Astrocyte (in vitro differentiated cells and primary cell): ENCODE measurements around the gene TBK1.

GRCh38 chr12:59005680-59005964 lies 85.3 kb upstream of the LRIG3 start:
- PRO-cap: no peak
- RRBS, 2 experiments: no CpG with 5 or more reads among the region's 2 CpGs

- PRO-cap: no peak
These were observed 103.7 kb downstream of the SLC16A7 start for GRCh38 chr12:59699527-59699990.

DNA sequence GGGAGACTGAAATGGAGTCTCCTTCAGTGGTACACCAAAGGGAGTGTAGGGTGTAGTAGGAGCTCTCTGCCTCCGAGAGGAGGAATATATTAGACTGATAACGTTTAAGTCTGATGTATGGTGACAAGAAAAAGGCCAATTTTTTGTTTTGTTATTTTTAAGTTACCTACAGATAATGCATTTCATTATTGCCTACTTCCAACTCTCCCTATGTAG lies 58.6 kb upstream of the MON2 start:
- PRO-cap: no peak
- RRBS, 2 experiments: no CpG with 5 or more reads among the region's 2 CpGs

GRCh38 chr12:62604618-62604894 lies 137.9 kb downstream of the MON2 start:
- PRO-cap: no peak
- RRBS, 2 experiments: no CpG with 5 or more reads among the region's 3 CpGs

DNA sequence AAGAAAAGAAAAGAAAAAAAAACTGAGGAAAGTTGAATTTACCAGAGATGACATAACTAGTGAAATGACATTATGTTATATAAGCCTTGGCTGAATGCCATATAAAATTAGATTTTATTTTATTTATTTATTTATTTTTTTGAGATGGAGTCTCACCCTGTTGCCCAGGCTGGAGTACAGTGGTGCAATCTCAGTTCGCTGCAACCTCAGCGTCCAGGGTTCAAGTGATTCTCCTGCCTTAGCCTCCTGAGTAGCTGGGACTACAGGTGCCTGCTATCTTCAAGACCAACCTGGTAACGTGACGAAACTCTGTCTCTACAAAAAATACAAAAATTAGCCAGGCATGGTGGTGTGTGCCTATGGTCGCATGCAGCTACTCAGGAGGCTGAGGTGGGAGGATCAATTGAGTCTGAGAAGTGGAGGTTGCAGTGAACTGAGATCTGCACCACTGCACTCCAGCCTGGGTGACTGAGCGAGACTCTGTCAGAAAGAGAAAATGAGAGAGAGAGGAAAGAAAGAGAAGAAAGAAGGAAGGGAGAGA lies 29.1 kb downstream of the SRGAP1 start:
- PRO-cap: no peak
- RRBS, 2 experiments: no CpG with 5 or more reads among the region's 6 CpGs

DNA sequence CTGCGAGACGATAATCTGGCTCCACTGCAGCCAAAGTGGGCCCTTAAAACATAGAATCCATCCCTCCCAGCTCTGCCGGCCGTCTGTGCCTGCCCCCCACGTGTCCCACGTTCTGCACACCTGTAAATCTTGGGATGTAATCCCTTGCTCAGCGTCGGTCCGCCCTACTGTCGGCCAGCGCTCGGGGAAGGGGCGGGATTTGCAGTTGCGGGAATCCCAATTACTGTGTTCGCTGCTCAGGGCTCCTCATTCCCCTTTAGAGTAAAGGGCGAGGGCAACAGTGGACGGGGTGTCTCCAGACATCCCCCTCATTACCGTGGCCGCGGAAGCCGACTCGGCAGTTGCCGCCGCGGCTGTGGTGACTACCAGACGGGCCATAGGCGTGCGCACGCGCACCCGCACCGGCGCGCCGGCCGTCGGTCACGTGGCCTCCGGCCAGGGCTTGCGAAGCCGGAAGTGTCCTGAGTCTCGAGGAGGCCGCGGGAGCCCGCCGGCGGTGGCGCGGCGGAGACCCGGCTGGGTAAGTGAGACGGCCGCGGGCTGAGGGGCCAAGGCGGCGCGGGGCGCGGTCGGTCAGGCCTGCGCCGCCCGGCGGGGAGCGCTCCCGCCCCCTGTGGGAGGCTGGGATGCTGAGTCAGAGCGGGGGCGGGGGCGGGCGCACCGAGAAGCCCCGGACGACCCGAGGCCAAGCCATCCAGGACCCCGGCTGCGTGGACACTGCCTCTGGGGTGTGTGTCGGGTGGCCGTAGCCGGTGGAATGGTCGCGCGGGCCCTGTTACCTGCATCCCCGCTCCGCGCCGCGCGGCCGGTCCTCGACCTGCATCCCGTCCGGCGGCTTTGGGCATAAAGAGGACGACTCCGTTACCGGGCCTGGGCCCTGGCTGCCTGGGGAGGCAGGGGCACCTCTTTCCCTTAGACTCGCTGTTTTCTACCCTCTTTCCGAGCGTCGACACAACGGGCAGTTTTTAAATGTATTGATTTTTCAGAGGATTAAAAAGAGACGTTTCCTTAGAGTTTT lies at the start of gene TBK1:
TBK1 (plus strand) TSS at position 453 of the 1,018 bp plus-strand sequence.
- PRO-cap: bidirectional peak, plus-strand start at position 249 of the sequence, minus-strand start at position 336 of the sequence
- RRBS, 2 experiments: 1 to 2% methylated on average over 40 to 42 of the region's 102 CpGs

DNA sequence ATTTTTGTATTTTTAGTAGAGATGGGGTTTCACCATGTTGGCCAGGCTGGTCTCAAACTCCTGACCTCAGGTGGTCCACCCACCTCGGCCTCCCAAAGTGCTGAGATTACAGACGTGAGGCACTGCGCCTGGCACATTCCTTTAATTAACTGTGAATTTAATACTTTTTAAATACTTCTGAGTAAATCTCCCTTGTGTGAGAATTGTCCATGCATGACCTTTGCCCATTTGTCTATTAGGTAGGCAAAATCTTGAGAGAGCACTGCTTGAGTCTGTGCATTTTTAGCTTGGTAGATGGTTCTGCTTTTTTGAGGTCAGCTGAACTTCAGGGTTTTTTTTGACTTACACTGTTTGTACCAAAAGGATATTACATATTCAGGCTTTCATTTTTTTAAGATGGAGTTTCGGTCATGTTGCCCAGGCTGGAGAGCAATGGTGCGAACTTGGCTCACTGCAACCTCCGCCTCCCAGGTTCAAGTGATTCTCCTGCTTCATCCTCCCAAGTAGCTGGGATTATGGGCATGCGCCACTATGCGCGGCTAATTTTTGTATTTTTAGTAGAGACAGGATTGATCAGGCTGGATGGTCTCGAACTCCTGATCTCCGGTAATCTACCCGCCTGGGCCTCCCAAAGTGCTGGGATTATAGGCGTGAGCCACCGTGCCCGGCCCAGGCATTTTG lies 10.9 kb downstream of the RASSF3 start:
- PRO-cap: no peak
- RRBS, 2 experiments: no CpG with 5 or more reads among the region's 15 CpGs

DNA sequence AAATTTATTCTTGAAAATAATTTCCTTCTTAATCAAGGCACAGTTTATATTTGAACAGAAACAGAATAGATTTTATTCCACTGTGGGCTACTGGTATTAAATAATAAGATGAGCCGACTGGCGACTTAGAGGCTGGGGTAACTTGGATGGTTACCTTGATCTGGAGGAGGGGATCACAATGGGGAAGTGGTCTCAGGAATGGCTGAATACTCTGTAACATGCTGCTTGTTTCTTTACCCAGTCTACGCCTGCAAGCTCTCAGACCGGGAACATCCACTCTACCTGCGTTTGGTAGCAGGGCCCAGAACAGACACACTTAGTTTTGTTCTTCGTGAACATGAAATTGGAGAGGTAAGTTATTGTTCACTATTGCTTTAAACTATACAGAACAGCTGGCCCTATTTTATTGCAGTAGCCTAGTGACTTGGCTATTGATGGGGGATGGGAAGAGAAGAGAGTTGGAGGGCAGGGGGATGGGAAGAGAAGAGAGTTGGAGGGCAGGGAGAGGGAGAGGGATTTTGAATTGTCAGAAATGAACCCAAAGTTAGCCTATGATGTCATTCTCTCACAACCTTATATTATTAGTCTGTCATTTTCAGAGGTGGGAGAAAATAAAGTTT lies 67.9 kb downstream of the GNS start:
- PRO-cap: no peak
- RRBS, 2 experiments: no CpG with 5 or more reads among the region's 6 CpGs

DNA sequence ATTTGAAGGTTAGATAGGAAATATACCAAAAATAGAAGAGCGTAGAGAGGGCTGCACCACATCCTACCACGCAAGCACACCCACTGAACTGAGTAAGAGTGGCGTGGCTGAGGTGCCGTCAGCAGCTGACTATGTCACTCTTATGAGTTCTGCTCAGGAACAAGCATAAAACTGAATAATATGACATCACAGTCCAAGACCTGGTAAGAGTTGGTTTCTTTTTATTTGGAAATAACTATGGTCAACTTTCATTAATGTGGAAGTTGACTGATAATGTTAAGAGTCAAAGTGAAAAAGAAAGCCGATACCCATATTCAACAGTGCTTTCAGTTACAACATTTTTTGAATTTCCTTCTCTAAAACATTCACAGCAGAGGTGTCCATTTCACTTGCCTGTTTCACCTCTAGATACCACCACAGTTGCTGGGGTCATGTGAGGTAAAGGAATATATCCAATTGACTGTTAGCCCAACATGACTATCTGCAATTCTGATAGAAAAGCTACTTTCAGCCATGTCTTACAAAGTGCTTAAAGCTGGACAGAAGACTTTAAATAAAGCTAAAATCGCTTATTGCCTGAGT lies 44.6 kb downstream of the GNS start:
- PRO-cap: no peak
- RRBS, 2 experiments: no CpG with 5 or more reads among the region's 6 CpGs

- PRO-cap: no peak
- RRBS, 2 experiments: 1% methylated on average over 10 to 22 of the region's 70 CpGs
These were observed 648 bp downstream of the TBC1D30 start for GRCh38 chr12:64824803-64825786.

DNA sequence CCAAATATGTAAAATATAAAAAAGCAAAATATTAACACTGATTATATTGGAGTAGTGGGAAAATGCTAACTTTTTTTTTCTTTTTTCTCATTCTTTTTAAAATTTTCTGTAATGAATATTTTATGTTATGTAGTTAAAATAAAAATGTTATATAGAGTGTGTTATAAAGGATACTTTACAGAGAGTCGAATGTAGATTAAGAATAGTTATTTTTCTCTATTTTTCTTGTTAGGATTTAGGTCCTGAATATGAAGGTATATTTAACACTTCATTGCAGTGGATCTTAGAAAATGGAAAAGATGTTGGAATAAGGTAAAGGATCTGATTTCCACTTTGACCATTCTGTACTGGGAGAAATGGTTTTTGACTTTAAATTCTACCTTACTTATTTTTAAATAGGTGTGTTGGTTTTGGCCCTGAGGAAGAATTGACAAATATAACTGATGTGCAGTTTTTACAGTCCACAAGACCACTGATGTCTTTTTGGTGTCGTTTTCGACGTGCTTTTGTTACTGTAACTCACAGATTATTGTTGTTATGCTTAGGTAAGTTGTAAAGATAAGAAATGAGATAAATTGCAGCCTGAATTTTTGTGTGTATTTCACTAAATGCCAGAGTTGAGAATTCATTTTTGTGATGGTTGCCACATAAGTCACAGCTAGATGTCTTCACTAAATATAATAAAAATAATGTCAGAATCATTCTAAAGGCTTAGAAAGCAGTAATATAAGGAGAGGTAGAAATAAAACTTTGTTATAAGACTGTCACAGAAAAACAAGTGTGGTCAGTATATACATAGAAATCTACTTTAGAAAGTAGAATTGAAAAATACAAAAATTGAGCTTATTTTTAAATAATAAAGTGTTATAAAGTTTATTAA lies 40.0 kb upstream of the MSRB3 start:
- PRO-cap: no peak
- RRBS, 2 experiments: no CpG with 5 or more reads among the region's 4 CpGs

- PRO-cap: no peak
- RRBS, 2 experiments: no CpG with 5 or more reads among the region's 1 CpG
These were observed 181.5 kb downstream of the MSRB3 start for GRCh38 chr12:65460044-65460292.

DNA sequence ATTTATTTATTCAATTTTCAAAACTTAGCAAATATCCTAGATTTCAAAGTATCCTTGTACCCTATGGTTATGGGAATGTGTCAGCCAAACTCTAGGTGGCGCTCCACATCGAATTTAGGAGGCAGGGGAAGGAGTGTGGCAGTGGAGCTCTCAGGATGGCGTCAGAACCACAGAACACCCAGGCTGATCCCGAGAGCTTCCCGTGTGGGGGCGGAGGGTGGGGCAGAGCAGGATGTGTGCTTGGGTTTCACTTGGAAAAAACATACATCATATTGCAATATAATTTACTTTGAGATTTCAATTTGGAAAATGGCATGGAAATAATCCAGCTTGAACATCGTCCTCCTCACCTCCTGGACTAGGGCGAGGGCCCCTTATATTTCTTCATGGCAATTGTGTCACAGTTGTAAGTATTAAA lies 221.7 kb upstream of the HMGA2 start:
- PRO-cap: no peak
- RRBS, 2 experiments: no CpG with 5 or more reads among the region's 8 CpGs

- PRO-cap: unidirectional peak, plus-strand start at chr12:66235472
- RRBS, 2 experiments: under 1 to 4% methylated on average over 4 of the region's 70 CpGs
These were observed 46.3 kb downstream of the IRAK3 start for GRCh38 chr12:66235091-66235933.

- PRO-cap: no peak
- RRBS, 2 experiments: no CpG with 5 or more reads among the region's 3 CpGs
These were observed 50.6 kb upstream of the HELB start for GRCh38 chr12:66251448-66252410.

DNA sequence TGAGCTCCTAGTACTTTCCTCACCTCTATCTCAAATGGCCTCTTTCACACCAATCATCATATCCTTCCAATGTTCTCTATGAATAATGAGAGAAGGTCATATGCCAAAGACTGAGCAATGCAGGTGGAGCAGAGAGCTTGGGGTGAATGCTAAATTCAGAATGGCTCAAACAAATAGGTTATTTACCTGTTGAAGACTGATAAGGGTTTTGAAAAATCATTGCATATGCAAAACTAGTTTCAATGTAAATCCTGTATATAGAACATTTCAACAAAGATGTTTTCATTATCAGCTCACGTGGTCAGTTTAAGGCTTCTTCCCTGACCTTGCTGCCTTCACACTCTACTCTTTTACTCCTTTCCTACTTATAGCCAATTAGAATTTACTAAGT lies 230.3 kb upstream of the GRIP1 start:
- PRO-cap: no peak
- RRBS, 2 experiments: no CpG with 5 or more reads among the region's 1 CpG

- PRO-cap: no peak
- RRBS, 2 experiments: no CpG with 5 or more reads among the region's 8 CpGs
These were observed 188.6 kb downstream of the CAND1 start for GRCh38 chr12:67457698-67458260.

DNA sequence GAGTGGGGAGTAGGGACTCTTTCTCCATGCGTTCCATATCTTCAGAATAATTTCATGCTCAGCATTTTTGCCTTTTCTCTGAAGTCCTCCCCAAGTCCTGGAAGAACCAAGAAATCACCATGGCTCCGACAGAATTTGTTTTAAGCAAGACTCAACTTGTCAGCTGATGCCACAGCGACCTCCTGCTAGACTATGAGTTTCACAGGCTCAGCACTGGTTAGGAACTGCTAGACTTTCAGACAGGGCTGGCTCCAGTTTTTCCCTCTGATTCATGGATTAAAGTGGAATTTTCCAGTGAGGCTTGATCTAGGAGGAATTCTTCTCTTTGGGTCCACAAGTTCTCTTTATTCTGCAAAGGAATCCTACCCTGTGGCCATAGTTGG lies 189.1 kb downstream of the CAND1 start:
- PRO-cap: no peak
- RRBS, 2 experiments: no CpG with 5 or more reads among the region's 3 CpGs

DNA sequence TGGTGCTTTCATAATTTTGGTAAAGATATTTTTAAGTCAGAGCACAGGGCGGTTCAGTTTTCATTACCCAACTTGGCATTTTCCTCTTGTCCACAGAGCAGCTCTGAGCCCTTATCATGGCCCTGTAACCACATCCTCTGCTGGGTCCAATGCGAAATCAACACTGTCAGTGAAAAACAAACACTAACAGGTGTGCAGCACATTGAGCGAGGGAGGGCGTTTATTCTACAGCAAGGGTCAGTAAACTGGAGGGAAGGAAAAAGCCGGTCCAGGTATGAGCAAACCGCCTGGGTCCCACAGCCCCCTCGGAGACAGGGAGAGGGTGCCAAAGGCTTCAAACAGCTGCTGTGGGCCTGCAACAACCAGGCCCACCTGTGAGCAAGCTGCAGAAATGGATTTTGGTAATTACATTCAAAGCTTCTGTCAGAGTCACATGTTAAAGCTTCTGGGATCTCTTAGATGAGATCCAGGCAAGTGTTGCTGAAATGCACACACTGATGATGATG lies 132.8 kb upstream of the DYRK2 start:
- PRO-cap: no peak
- RRBS, 2 experiments: no CpG with 5 or more reads among the region's 7 CpGs

GRCh38 chr12:67648162-67648667 lies 330 bp upstream of the DYRK2 start:
- PRO-cap: bidirectional peak, plus-strand start at chr12:67648751, minus-strand start at chr12:67648588
- RRBS, 2 experiments: 2 to 3% methylated on average over 20 of the region's 43 CpGs